Endodermal cell (in vitro differentiated cells): Measurements from ENCODE around the genes DSN1, RPN2 and SRC.

GRCh38 chr20:35738022-35738871 lies 3.8 kb downstream of the RBM39 start:
- PRO-cap: no peak

- PRO-cap: bidirectional peak, plus-strand start at chr20:35742620, minus-strand start at chr20:35742236
These were observed 326 bp upstream of the RBM39 start for GRCh38 chr20:35742434-35742737.

- PRO-cap: no peak
These were observed 3.0 kb downstream of the SCAND1 start for GRCh38 chr20:35951319-35951733.

DNA sequence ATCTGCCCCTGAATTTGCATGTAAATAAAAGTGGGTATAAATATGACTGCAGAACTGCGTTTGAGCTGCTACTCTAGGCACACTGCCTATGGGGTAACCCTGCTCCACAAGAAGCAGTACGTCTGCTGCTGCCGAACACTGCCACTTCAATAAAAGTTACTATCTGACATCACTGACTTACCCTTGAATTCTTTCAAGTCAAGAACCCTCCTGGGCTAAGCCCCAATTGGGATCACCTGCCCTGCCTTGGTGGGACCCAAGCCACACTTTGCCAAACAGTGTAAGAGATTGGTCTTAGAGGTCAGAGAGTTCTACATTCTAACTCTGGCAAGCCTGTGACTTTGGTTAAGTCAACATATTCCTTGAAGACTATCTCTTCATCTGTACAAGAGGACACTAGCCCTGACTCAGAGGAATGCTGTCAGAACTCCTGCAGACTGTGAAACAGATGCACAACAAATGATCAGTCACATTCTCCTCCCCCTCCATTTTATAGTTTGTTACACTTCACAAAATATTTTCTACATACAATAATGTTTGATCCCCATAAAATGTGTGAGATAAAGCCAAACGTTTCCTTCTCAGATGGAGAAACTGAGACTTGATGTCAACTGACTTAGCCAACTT lies 91.8 kb upstream of the EPB41L1 start:
- PRO-cap: no peak

- PRO-cap: unidirectional peak, plus-strand start at chr20:36083450
These were observed 71.3 kb upstream of the EPB41L1 start for GRCh38 chr20:36083384-36083583.

GRCh38 chr20:36094111-36095122 lies 60.1 kb upstream of the EPB41L1 start:
- PRO-cap: no peak

DNA sequence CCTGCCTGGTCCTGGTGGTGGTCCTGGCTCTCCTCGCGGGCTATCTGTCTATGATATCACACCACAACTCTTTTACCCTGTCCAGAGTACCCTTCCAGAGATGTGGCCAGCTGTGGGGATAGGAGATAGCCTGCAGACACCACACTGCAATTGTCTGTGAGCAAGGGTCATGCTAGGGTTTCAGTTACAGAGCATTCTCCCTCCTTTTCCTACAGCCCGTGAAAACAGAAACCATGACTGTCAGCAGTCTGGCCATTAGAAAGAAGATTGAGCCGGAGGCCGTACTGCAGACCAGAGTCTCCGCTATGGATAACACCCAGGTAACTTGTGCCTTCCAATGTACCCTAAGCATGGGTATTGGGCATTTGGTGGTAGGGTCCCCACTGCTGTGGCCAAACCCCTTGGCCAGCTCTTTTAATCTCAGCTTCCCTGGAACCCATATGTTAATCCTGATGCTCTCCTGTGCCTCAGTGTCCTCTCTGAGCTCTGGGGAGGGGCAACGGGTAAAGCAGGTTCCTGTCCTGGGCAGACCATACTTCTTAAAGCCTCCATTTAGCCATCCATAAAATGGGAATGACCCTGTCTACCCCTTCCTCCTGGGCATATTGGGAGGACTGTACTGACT lies 24.1 kb upstream of the AAR2 start:
- PRO-cap: no peak

- PRO-cap: unidirectional peak, plus-strand start at chr20:36465308; bidirectional peak, plus-strand start at chr20:36465733, minus-strand start at chr20:36465543
These were observed 76.0 kb upstream of the MYL9 start for GRCh38 chr20:36465161-36465820.

GRCh38 chr20:36468317-36468757 lies 73.0 kb upstream of the MYL9 start:
- PRO-cap: no peak

DNA sequence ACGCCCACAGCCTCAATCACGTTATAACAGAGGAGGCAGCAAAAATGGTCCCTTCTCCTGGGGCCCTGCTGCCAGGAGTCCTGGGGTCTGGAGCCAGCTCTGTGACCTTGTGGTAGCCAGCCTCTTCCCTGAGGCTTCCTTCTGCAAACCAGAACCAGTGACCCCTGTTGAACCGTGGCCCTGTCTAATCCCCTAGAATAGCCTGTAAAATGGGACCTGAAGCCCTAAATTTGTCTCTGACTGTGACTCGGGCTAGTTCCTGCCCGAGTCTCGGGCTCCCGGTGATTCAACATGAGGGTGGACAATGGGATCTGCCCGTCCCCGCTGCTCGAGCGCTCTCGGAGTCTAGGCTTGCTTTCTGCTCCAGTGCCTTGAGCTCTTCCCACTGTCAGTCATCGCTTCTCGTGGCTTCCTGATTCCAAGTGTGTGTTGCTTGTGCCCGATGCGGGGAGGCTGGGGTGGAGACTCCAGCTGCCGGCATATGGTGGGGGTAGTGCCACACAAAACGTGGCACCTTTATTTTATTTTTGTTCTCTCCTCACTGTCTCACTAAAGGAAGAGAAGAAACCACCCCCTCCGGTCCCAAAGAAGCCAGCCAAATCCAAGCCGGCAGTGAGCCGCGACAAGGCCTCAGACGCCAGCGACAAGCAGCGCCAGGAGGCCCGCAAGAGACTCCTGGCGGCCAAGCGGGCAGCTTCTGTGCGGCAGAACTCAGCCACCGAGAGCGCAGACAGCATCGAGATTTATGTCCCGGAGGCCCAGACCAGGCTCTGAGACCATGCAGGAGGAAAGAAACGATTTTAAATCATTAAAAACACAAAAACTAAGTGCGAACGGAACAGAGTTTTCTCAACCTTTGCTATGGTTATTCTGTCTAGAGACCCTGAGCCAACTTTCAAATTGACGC lies 14.8 kb upstream of the MYL9 start:
- PRO-cap: no peak

- PRO-cap: no peak
These were observed 1.0 kb upstream of the MYL9 start for GRCh38 chr20:36540114-36540846.

DNA sequence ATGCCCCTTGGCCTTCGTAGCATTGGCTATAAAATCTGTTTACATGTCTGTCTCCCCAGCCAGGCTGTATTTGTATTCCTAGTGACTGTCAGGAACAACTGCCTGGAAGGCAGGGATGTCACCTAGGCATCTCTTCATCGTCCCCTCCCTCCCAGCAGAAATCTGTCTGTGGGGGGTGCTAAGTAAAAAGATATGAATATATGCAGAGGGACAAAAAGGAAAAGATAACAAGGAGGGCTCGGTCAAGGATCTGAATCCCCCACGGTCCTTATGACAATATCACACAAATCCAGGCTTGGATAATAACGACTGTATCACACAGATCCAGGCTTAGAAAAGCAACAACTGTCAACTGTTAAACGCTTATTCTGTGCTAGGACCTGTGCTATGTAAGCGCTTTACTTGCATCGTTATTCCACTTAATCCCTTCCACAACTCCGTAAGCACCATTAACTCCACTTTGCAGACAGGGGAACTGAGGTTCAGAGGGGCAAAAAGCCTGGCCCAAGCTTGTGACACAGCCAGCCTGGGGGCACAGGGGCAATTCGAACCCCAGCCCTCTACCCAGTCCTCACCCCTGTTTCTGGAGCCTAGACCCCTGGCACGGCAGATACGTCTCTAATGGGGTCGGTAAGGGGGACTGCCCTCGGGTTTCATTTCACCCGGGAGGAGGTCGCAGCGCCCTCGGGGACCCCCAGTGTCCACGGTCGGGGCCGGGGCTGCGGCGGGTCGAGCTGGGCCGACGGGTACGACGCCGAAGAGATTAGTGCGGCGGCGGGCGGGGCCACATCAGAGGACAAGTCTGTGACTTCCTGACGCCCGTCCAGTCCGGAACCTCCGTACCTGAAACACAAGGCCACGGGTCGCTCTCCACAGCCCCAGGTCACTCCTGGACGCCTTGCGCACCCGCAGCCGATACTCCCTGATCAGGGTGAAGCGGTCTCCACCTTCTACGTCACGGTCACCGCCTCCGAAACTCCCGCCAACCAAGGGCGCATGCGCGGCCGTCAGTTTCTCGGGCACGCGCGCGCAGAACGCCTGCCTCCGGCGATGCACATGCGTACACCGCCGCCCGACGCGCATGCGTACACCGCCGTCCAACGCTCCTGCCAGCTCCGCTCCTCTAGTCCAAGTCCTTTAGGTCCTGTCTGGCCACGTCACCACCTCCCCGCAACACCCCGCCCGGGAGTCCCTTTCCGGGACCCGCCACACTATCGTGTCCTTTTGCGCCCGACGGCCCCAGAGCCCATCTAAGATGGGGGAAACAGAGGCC lies at the start of gene DSN1:
TSS of gene DSN1 (minus strand) at position 945 of the 1,273 bp plus-strand sequence.
- PRO-cap: bidirectional peak, plus-strand start at position 697 of the sequence, minus-strand start at position 608 of the sequence; bidirectional peak, plus-strand start at position 766 of the sequence, minus-strand start at position 768 of the sequence; bidirectional peak, plus-strand start at position 825 of the sequence, minus-strand start at position 845 of the sequence; bidirectional peak, plus-strand start at position 1,133 of the sequence, minus-strand start at position 933 of the sequence

- PRO-cap: bidirectional peak, plus-strand start at chr20:37179666, minus-strand start at chr20:37179548; unidirectional peak, minus-strand start at chr20:37179735
These were observed at the start of gene RPN2 for GRCh38 chr20:37179189-37179926. Gene RPN2, plus strand, starts transcription at chr20:37179330.

DNA sequence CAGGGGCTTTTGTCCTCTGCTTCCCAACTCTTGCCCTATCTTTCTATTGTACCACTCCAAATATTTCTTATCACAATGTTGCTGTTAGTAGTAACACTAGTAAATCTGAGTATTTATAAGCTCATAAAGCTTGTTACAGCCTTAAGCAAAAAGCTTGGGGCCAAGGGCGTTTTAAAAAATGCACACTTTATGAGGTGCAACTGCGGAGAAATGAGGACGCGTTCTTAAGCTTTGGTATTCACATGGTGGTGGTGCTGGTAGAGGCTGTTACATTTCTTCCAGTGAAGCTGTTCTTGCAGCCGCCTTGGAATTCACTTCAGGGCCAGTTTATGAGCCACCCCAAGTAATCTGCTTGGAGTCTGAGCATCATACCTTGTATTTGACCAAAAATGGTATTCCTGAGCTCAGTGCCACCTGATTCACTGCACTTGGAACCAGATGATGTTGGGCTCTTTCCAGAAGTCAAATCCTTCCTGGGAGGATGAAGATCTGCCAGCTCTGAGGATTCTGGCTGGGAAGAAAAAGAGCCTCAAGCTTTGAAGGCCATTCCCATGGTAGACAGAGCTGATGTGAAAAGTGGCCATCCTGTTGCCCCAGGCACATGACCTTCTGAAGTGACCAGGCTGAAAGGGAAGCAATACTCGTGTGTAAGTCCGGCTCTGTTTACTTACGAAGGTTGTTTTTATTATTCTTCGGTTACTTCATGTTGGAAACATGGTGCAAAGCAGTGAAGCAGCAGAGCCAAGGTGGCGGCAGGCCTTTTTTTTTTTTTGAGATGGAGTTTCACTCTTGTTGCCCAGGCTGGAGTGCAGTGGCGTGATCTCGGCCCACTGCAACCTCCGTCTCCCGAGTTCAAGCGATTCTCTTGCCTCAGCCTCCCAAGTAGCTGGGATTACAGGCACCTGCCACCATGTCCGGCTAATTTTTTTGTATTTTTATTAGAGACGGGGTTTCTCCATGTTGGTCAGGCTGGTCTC lies 7.7 kb downstream of the MANBAL start:
- PRO-cap: no peak

- PRO-cap: no peak
These were observed 12.2 kb upstream of the SRC start for GRCh38 chr20:37333643-37334248.

GRCh38 chr20:37345522-37346507 lies at the start of gene SRC:
Gene SRC, plus strand, starts transcription at chr20:37346140.
- PRO-cap: unidirectional peak, plus-strand start at chr20:37345700; bidirectional peak, plus-strand start at chr20:37346140, minus-strand start at chr20:37346018

GRCh38 chr20:37382190-37382497 lies 36.2 kb downstream of the SRC start:
- PRO-cap: no peak

DNA sequence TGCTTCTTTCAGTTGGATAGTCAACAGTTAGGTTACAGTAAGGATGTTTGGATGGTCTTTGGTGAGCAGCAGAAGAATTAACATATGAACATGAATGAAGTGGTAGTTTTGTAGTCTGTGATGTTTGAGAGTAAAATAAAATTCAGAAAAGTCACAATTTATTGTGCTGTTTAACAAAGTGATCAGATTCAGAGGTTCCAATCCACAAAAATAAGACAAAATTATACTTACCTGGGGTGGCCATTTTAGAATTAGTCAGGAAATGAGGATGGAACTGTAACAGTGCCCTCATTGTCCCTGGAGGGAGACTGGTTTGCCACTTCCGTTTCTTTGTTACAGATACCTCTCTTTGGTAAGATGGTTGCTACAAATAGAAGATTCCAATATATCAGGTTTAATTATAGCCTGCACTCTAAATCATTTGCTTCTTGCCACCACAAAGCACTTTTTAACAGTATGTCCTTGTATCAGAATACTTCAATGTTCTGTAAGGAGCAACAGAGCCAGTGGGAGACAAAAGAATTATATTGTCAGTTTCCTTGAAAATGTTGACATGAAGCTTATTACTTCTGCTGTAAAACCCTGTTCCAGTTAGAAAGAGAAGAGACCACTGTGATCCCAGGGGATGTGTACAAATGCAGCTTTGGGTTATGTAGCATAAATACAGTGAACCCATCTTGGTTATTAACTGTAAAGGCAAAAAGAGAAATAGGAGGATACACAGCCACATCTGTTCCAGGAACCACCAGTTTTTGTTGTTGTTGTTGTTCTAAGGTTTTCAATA lies 95.7 kb downstream of the CTNNBL1 start:
- PRO-cap: no peak

DNA sequence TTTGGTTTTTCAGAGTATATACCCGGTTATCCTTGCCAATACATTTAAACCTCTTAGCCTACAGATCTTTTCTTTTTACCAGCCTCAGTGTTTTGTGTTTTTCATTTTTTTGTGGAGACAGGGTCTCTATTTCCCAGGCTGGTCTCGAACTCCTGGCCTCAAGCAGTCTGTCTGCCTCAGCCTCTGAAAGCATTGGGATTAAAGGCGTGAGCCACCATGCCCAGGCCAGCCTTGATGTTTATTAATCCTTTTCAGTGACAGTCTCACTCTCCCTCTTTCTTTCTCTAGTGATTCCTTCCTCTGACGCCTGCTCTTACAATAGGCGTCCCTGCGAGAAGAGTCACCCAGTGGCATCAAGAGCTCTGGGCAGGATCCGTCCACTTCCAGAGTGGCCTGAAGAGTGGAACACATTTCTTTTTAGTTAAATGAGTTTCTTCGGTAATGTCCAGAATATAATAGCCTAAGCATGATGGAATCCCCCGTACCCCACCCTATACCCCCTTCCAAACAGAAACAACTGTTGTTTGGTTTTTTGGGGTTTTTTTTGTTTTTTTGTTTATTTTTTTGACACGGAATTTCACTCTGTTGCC lies 53.0 kb downstream of the RPRD1B start:
- PRO-cap: no peak

DNA sequence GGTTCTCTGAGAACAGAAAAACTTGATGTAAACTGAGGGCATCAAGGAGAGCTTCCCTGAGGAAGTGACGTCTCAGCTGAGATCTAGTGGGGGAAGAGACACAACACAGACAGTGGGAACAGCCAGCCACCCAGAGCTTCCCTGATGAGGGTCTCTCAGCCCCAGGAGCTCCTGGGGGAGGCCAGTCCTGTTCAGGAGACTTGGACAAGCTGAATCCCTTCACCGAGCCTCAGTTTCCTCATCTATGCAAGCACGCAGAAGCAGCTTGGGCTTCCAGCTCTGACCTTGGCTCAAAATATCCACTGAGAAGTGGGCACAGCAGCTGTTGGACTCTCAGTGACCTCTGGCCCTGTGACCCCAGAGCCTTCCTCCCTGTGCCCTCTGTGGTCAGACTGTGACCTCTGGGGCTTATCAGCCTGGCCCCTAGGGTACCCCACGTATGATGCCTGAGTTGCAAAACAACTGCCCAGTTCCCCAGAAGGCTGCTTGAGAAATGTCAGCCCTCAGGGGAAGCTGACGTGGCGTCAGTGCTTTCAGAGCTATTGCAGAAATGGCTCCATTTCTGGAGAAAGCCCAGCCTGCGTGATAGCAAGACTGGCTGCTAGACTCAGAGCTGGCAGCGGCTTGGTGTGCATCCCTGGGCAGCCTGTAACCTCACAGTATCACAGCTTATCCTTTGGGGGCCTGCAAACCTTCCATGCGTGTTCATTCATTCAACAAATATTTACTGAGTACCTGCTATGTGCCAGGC lies 31.4 kb upstream of the TGM2 start:
- PRO-cap: no peak